Body of pancreas (tissue), 2 donors: ENCODE data around the gene HOMER3.

DNA sequence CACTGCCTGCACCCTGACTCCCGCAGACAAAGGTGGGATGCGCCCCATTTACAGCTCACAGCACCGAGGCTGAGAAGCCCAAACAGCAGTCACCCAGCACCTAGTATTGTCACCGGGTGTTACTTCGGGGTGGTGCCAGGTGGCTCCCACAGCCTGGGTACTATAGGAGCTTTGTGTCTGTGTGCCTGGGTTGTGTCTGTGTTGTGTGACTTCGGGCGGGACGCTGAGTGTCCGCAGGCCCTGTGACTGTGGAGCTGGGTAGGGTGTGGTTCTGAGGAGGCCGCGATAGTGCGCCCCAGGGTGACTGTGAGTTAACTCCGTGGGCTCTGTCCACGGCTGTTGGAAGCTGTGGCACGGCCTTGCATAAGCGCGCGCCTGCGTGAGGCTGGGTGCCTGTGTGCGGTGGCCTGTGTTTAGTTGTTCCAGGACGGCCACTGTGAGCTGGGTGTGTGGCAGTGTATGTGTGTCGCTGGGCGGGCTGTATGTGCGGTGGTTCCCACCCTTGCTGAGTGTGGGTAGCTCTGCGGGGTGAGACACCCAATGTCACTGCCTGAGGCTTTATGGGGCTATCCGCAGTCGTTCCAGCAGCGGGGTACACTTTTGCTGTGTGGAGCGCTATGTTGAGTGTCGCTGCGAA is 615 bp upstream of the SSBP4 start:
- PRO-cap: no peak
- RAMPAGE, long total RNA, 2 experiments: no peak in any of the 2 experiments

GRCh38 chr19:18457003-18457869 is 19.3 kb upstream of the ISYNA1 start:
- PRO-cap: no peak
- RAMPAGE, long total RNA, 2 experiments: no peak in any of the 2 experiments

GRCh38 chr19:18458456-18458924 is 20.6 kb upstream of the ISYNA1 start:
- PRO-cap: no peak
- RAMPAGE, long total RNA, 2 experiments: no peak in any of the 2 experiments

DNA sequence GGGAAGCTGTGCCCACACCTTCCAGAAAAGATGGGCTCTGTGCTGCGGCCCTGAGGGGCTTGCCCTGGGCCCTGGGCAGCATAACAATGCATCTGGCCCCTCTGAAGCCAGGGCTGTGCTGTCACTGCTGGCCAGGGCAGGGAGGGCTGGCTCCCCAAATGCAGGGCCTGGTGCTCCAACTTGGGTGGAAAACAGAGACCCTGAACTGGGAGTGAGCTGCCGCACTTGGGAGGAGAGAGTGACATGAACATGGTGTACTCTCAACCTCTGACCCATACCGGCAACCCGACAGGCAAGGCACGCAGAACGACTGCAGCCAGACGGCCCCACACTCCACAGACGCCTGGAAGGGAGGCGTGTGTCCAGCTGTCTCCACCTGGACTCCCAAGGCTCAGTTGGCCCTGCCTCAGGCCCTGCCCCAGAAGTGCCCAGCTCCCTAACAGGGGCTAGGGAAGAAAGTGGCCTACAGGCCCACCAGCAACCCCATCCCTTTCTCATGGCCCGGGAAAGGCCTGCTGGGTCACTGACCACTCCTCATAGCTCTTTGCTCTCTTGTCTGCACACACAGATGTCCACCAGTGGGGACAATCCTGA is 28.5 kb downstream of the ELL start:
- PRO-cap: no peak
- RAMPAGE, long total RNA, 2 experiments: no peak in any of the 2 experiments

DNA sequence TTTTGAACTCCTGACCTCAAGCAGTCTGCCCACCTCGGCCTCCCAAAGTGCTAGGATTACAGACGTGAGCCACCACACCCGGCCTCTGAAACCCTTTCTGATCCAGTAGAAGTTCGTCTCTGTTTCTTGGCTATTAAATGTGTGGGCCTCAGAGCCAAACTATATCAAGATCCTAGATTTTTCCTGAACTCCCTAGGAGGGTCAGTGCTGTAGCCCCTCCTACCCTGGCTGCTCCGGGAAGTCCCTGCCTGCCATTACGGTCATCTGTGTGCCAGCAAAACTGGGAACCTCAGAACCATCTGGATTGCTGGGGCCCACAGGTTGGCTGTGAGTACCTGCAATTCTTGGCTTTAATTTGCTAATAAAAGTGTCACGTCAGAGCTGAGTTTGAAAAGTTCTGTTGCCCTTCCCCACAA is 2.6 kb downstream of the KXD1 start:
- PRO-cap: no peak
- RAMPAGE, long total RNA, 2 experiments: no peak in any of the 2 experiments

- PRO-cap: no peak
- RAMPAGE, long total RNA, 2 experiments: no peak in any of the 2 experiments
Measured at GRCh38 chr19:18637232-18637753, 465 bp downstream of the KLHL26 start.

- PRO-cap: no peak
- RAMPAGE, long total RNA, 2 experiments: no peak in any of the 2 experiments
Measured at GRCh38 chr19:18743213-18743612, 47.9 kb downstream of the COMP start.

DNA sequence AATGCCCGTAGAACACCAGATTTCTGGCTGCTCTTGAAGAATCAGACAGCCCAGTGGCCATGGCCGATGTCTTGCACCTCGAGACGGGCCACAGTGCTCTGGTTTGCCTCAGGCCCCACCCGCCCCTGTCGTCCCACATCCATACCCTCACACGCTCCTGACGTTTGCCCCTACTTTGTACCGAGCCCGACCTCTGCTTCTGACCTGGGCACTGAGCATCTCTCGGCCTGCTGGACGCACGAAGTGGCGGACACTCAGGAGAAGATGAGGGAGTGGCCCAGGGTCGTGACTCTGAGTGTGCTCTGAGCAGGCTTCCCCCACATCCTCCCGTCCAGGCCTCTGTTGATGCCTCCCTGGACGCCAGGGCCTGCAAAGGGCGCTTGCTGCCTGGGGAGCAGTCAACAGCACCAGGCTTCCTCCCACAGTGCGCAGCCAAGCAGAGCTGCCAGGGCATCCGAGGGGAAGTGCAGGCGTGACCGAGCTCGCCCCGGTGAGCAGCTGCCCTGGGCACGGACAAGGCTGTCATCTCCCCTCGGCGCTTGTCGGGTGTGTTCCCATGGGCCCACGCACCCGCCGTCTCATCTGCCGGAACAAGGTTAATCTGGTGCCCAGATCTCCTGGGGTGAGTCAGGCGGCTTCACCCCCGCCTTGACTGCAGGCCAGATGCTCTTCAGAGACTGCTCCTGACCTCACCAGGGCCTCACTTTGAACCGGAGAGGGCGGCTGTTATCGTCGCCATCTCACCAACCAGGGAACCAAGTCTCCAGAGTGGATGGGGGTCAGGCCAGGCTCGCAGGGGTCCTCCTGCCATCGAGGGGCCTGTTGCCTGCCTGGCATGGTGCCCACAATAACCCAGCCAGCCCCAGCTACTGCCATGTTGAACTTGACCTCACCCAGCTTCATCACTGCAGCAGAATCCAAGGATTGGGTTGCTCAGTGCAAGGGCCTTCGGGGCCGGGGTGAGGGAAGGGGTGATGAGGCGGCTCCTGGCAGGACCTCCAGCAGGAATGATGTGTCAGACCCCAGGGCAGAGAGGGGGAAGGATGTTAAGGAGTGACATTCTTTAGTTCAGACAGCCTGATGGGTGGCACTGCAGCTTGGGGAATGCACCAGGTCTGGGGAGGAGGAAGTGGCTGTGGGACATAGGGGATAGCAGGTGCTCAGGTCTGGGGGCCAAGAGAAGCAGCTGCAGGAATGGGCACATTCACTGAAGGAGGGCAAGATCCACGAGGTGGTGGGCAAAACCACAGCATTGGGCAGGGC is 27.0 kb downstream of the COMP start:
- PRO-cap: no peak
- RAMPAGE, long total RNA, 2 experiments: no peak in any of the 2 experiments

DNA sequence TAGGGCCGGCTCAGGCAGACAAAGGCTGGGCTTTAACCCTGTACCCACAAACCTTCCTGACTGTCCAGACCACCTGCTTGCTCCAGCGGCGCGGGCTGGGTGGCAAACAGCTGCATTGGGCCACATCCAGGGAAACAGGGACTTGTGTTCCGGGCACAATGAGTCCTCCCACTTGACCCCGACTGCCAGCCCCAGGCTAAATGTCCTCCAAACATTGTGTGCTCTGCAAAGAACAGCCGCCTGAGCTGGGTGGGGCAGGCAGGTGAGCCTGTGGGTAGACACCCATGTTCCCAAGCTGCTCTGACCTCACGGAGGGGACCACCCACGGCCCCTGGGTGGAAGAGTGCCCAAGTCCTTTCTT is 21.8 kb downstream of the COMP start:
- PRO-cap: no peak
- RAMPAGE, long total RNA, 2 experiments: no peak in any of the 2 experiments

GRCh38 chr19:18789719-18790464 is 1.2 kb downstream of the COMP start:
- PRO-cap: no peak
- RAMPAGE, long total RNA, 2 experiments: no peak in any of the 2 experiments

GRCh38 chr19:18845654-18846312 is 14.0 kb downstream of the UPF1 start:
- PRO-cap: no peak
- RAMPAGE, long total RNA, 2 experiments: start-site peak on the plus strand in 1 of 2 experiments, at chr19:18845901-18845955 at its widest, 6 reads per replicate

DNA sequence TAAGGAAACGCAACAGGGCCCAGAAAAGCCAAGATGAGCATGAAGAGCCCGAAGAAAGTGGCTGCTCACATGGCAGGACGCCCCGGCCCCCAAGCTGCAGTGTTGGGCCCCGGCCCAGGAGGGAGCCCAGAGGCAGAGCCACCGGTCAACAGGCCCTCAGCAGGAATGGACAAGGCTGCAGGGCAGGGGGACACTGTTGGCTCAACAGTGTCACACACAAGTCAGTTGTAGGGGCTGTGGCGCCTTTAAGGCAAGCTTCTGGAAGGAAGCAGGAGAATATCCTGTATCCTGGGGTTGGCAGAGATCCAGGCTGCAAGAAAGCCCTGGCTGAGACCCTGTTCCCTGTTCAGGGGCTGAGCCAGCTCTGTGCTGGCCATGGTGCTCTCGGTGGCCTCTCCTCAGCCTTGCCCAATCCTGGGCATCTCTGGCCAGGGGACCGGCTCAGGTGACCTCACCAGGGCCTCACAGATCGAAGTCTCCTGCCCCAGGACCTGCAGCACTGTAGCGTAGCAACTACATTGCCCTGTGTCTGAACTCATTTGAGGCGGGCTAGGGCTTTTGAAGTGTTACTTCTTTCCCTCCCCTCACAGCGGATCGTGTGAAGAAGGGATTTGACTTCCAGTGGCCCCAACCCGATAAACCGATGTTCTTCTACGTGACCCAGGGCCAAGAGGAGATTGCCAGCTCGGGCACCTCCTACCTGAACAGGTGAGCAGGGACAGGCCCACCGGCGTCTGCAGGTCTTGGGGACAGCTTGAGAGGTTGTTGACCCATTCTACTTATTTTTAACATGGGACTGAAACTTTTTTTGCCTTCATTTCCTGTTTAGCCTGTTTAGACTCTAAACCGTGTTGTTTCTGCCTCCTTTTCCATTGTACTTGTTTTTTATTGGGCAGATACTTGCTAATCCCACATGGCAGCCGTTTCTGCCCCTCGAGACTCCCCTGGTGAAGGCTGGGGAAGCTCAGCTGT is 28.3 kb downstream of the UPF1 start:
- PRO-cap: no peak
- RAMPAGE, long total RNA, 2 experiments: no peak in any of the 2 experiments

DNA sequence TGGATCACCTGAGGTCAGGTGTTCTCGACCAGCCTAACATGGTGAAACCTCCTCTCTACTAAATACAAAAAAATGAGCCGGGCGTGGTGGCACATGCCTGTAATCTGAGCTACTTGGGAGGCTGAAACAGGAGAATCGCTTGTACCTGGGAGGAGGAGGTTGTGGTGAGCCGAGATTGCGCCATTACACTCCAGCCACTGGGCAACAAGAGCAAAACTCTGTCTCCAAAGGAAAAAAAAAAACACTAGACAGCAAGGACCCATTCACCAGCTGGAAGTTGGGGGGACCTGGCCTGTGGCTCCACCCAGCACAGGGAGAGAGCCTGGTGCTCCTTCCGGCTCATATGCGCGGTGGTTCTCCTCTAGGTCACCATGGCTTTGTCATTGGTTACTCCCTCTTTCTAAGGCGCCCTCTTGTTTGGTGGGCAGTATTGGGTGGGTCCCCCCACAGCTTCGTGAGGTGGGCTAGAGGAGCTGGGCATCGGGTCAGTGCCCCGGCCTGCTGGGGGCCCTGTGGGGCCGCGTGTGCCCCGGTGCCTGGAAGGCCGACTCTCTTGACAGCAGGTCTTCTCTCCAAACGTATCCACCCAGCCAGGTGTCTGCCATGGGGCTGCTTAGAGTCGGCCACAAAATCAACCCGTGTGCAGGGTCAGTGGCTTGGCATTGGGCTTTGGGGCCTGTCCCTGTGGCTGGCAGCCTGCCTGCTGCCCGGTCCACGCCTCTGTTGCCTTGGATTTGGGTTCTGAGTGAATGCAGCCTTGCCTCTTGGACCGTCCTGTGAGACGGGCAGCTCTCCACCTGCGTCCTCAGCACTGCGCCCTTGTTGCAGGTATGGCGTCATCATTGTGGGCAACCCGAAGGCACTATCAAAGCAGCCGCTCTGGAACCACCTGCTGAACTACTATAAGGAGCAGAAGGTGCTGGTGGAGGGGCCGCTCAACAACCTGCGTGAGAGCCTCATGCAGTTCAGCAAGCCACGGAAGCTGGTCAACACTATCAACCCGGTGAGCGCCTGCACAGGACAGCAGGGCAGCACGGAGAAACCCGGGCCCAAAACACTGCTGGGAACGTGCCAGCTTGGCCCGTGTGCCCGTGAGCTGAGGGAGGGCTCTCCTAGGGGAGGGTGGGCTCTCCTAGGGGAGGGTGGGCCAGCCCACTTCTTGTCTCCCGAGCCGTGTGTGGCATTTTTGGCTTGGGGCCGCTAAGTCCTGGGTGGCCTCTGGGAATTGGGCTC is 31.3 kb downstream of the UPF1 start:
- PRO-cap: no peak
- RAMPAGE, long total RNA, 2 experiments: no peak in any of the 2 experiments

GRCh38 chr19:18863949-18864335 is 32.0 kb downstream of the CERS1 start:
- PRO-cap: no peak
- RAMPAGE, long total RNA, 2 experiments: no peak in any of the 2 experiments

- PRO-cap: unidirectional peak, minus-strand start at chr19:18941190
- RAMPAGE, long total RNA, 2 experiments: no peak in any of the 2 experiments
Measured at GRCh38 chr19:18940690-18941772, at the start of gene HOMER3. HOMER3 (minus strand) TSS chr19:18941217.

DNA sequence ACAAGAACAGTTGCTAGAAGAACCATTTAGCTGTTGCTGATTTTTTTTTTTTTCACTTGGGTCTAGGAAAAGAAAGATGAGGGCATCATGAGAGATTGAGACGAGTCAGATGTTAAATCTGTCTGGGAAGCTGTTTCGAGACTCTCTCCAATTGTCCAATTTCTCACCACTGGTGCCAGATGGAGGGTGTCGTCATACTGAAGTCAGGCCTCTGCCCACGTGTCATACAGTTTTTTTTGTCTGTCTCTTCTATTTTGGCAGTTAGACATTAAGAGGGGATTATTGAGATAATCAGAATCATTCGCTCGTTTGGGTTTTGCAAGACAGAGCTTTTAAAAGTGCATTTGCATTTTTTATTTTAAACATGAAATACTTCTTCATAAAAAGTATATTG is 3.9 kb downstream of the SLC25A42 start:
- PRO-cap: no peak
- RAMPAGE, long total RNA, 2 experiments: no peak in any of the 2 experiments

DNA sequence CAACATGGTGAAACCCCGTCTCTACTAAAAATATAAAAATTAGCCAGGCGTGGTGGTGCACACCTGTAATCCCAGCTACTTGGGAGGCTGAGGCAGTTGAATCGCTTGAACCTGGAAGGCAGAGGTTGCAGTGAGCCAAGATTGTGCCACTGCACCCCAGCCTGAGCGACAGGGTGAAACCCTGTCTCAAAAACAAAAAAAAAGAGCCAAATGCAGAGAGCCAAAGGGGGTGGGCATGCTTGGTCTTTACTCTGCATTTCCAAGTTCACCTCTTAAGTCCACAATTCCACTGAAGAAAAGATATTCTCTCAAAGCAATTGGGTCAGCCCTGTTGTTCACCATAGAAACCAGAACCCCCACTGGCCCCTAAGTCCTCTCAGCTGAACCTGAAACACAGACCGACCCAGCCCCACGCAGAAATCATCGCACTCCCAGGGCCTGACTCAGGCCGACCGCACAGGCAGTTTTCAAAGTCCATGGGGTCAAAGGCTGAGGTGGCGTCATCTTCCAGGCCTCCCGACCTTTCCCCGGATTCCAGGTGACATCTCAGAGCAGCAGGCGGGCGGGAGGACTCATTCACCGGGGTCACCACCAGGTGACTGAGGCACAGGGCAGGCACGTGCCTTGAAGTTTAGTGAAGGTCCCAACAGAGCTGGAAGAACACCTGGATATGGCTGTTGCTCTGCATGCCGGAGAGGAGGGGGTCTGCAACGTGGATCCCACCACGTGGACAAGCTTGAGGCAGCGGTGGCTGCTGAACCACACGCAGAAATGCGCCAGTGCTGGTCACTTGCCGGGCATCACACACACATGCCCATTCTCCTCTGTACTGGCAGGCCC is 33.2 kb downstream of the SLC25A42 start:
- PRO-cap: no peak
- RAMPAGE, long total RNA, 2 experiments: no peak in any of the 2 experiments

DNA sequence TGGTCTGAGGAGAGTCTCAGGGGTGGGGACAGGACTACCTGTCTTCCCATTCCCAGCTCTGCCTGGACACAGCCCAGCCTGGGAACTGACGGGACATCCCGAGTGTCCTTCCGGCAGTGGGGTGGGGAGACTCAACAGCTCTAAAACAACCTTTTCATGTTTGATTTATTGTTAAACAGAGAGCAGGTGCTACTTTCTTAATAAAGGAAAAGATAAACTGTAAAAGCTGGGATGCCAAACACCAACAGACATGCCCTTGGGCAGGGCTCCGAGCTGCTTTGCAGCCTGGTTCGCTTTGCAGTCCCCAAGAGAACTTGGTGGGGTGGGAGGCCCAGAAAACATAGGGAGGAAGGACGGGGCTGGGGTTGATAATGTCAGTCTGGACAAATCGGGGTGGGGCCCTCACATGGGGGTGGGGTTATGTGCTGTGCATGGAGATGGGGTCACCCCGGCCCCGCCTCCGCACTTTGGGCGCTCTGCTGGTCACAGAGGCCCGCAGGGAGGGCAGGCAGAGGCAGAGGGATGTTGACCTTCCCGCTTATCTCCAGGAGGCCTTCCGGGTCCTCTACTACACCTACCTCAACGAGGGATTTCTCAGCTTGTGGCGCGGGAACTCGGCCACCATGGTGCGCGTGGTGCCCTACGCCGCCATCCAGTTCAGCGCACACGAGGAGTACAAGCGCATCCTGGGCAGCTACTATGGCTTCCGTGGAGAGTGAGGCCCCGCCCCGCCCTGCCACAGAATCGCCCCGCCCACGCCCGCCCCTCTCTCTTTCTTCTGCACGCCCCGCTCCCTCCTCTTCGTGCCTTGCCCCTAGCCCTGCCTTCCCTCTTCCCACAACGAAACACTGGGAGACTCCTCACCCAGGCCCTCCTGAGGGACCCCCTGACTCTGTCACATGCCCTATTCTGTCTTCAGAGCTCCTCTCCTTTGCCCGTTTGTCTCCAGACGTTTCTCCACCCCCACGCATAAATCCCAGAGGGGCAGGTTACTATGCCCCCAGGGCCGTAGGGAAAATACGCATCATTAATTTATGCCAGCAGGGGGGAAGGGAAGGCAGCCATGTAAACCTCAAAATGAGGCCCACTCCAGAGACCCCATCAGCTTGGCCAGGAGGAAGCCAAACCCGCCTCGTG is 32.9 kb downstream of the TMEM161A start:
- PRO-cap: unidirectional peak, plus-strand start at position 840 of the sequence
- RAMPAGE, long total RNA, 2 experiments: no peak in any of the 2 experiments

DNA sequence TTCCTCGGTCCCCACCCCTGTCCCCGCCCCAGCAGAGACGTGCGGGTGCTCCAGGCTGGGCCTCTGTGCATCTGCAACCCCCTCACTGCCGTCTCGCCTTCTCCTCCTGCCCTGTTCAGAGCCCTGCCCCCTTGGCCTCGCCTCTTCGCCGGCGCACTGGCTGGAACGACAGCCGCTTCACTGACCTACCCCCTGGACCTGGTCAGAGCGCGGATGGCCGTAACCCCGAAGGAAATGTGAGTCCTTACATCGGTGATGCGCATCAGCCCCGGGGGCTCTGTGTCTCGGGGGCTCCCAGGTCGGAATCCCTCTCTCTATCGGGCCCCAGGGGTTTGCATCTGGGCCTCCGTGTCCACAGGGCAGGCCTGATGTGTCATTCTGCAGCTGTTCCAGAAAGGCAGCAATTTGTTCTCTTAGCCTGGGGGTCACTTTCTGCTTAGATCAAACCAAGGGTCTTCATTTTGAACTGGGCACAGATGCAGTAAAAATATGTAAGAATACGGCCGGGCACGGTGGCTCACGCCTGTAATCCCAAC is 32.1 kb downstream of the TMEM161A start:
- PRO-cap: no peak
- RAMPAGE, long total RNA, 2 experiments: no peak in any of the 2 experiments

GRCh38 chr19:19192399-19193371 is 627 bp downstream of the RFXANK start:
- PRO-cap: bidirectional peak, plus-strand start at chr19:19192754, minus-strand start at chr19:19192569; unidirectional peak, plus-strand start at chr19:19192958
- RAMPAGE, long total RNA, 2 experiments: start-site peak on the plus strand in 2 of 2 experiments, at chr19:19192891-19192950 at its widest, 30 to 47 reads per replicate